Pulmonary artery (tissue), 1 donor: ENCODE measurements around a stretch of chr7.

DNA sequence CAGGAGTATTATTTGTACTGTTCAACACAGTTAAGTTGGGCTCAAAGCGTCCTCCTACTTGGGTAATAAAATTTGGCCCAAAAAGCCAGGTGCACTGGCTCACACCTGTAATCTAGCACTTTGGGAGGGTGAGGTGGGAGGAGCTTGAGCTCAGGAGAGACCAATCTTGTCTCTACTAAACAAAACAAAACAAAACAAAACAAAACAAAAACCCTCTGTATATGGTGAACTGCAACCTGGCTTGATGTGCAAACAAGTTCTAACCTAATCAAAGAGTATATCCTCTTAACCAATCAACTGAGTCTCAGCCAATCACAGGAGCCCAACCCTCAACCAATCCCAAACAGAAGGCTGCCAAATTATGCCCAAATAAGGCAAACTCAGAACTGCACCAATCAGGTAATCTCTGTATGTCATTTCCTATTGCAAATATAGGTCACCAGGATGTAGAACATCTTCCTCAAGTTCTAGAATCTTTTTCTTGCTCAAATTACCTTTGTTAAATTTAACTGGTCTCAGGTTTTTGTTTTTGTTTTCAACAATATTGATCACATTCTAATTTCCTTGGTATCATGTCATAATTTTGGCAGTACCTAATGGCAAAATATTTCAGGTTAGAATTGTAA, 5.3 kb downstream of the FAM133B start:
- PRO-cap: no peak

DNA sequence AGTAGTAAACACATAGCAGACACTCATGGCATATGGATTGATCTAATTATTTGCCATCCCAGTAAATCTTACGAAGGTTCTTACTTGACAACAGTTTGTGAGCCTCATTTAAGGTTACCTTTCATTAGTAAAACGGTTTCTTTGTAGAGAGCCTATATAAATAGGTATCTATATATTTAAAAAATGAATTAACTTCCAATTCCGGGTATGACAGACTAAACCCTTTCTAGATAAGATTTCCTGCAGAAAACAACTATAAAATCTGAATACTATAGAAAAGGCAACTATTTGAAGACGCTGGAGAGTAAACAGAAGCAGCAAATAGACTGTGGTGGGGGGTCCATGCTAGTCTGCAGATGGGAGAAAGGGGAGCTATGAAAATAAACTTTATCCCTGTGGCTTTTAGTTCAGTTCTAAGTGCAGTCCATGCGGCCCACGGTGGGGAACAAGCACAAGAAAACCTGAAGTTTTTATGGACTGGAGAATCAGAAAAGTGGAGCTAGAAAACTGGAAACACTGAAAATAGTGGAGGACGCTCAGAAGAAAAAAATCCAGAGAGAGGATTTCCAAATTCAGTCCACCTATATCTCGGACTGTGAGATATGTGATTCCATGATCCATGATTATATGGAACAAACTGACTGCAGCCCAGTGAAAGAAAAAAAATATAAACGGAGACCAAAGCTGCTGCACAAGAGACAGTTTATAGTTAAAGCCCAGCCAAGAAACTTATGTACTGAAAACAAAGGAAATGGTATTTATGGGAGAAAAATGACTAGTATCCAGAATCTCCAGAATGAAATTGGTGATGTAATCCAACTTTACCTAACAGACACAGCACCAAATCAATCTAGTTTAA, 96.3 kb downstream of the VPS50 start:
- PRO-cap: no peak

DNA sequence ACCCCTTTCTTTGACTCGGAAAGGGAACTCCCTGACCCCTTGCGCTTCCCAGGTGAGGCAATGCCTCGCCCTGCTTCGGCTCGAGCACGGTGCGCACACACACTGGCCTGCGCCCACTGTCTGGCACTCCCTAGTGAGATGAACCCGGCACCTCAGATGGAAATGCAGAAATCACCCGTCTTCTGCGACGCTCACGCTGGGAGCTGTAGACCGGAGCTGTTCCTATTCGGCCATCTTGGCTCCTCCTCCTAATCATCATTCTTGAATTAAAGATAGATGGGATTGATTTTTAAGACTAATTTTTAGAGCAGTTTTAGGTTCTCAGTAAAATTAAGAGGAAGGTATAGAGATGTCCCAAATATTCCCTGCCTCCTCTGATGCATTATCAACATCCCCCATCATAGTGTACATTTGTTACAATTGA, 97.1 kb downstream of the TFPI2 start:
- PRO-cap: no peak

DNA sequence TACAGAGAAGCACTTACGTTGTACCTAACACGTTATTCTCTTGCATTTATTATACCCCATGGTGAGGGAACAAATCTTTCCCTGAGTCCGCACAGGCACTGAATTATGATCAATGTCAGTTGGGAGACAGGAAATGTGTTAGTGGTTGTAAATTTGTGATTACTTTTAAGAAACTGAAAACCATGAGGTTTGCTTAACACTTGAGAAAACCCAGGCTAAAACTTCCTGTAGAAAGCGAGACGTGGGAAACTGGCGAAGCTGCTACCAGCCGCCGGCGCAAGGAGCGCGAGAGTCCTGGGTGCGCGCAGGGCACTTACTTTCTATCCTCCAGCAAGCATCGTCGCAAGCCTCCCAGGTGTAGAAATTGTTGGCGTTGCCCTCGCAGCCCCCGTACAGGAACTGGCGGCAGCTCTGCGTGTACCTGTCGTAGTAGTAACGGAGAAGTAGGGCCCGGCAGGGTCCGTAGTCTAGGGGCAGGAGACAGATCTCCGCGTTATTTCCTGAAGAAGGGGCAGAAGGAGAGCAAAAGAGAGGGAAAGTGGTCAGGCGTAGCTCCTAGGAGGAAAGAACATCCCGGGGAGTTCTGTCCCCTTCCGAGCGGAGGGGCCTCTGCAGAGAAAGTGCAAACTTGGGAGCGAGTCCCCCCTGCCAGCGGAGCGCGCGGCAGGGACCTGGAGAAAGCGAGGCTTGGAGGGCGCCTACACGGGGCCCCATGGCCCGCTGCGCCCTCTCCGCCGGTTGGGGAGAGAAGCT, 557 bp downstream of the TFPI2 start:
- PRO-cap: no peak

- PRO-cap: no peak
Measured at GRCh38 chr7:93944688-93945107, 23.2 kb downstream of the GNG11 start.

GRCh38 chr7:94176830-94177685, 172.9 kb upstream of the BET1 start:
- PRO-cap: no peak

GRCh38 chr7:94417559-94417917, 22.8 kb downstream of the COL1A2 start:
- PRO-cap: no peak

- PRO-cap: no peak
Measured at GRCh38 chr7:94425339-94426221, 30.9 kb downstream of the COL1A2 start.

- PRO-cap: unidirectional peak, minus-strand start at chr7:94510211
Measured at GRCh38 chr7:94509950-94510410, 371 bp downstream of the CASD1 start.

DNA sequence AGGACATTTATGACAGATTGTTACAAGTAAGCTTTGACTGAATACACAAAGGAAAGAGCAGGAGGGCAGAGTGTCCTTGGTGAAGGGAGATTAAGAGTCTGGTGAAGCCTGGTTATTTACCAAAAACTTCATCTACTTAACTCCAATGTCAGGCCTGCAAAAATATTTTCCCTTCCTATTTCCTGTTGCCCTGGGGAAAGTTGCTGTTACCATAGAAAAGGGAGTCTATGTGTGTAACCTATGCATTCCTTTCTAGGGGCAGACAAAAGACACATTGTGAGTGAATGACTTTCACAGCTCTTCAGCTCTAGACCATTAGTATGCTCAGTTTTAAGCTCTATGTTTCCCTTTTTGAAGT, 45.5 kb upstream of the SGCE start:
- PRO-cap: no peak

GRCh38 chr7:94908977-94909280, 1.5 kb downstream of the PPP1R9A start:
- PRO-cap: no peak

DNA sequence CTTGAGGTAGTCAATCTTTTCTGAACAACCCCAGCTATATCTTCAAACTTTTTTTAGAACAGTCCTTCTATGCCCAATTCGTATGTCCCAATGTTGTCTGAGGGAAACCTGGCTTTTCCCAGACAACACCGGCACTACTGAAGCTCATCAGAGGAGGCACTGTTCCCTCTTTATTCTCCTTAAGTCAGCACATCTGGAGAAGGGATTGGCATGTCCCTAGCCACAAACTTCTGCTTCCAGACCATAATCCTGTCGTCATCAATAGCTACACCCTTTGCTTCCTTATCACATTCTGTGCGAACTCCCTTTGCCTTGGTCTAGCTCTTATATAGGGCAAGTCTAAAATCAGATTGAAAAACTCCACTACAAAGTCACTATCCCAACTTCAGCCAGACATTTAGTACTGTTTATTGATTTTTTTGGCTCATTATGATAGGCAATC, 22.8 kb downstream of the PON3 start:
- PRO-cap: no peak

DNA sequence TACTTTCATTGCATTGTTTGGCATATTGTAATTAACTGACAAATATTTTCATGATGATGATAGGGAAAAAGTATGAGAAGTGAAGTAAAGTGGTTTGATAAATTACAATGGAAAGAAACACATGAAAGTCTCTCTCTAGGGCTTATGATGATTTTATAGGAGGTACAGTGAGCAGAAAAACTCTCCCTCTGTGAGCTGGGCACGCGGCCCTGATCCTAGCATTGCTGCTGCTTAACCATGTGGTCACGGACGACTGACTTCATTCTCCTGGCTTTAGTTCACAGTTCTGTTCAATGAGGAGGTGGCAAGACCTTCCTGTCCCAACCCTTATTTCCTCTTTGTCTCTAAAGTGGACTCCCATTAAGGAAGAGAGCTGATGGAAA, 8.1 kb upstream of the PON3 start:
- PRO-cap: no peak

DNA sequence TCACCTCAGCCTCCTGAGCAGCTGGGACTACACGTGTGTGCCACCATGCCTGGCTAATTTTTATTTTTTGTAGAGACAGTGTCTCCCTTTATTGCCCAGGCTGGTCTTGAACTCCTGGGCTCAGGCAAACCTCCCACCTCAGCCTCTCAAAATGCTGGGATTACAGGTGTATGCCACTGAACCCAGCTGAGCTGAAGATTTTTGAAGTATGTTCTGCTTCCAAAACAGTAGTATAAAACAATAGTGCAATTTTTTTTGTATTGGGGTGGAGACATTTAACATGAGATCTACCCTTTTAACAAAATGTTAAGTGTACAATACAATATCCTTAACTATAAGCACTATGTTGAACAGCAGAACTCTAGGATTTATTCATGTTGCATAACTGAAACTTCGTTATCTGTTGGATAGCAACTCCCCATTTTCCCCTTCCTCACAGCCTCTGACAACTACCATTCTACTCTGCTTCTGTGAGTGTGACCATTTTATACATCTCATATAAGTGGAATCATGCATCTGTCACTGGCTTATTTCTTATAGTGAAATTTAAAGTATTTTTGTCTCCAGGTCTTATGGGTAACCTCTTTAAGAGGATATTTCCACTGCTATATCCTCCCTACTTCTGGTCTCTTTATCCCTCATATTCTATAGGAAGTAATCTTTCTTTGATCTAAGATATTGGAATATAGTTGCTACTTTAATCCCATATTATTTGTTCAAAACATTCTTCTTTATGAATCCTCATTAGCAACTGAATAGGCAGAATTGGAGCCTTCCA, 5.1 kb downstream of the PDK4 start:
- PRO-cap: no peak

DNA sequence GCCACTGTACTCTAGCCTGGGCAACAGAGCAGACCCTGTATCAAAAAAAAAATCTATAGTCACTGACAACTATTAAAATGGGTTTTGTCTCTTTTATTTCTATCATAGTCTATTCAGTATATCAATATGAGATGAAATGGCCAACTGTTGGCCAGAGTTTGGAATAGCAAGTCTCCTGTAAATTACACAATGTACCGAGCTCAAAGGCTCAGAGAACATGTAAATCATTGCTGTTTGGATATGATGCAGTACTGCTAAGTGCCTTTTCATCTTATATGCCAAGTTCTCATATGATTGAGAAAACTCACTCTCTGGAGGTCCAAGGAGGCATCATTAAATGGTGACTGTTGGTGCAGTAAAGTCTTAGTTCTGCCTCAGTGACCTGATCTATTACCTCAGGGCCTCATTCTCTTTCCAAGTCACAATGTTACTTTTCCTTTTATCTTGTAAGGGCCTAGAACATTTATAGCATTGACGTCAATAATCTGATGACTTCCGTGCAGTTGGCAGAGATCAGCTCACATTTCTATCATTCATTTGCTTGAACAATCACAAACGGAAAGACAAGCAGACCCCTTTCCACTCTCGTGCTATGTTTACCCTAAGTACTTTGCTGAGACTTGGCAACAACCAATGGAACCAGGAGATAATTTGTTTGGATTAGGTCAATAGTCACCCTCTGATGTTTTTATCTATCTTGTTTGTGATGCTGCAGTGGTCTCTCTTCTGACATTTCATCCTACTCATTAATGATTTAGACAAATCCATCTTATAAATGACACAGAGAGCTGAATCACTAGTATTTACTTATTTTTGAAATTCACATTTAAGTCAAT, 32.6 kb upstream of the PDK4 start:
- PRO-cap: unidirectional peak, plus-strand start at position 554 of the sequence

DNA sequence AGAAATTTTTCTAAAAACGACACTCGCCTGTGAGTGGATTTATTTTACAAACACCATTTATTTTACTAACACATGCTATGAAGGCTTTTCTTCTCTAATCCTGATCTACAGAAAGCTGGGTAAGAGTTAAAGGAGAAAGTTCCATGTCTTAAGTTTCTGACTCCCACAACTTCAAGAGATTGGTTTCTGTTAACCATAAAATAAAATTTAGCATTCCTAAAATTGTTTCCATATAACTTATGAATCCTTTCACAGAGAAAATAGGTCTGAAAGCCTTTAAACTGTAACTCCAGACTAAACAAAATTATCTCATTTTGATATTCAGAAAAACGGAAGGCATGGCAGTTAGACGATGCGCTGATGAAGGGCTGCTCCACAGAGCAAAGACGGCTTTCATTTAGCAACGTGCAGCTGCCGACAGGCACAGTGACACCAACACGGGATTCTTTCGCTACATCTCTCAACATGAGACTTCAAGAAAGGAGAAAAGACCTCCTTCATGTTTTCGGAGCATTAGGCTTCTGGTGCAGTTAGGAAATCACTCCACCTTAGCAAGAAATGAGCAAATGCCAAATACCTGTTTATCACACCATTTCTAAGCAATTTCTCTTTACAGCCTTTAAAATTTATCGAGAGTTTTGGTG, 133.2 kb downstream of the SLC25A13 start:
- PRO-cap: no peak

GRCh38 chr7:96220762-96221295, 101.1 kb downstream of the SLC25A13 start:
- PRO-cap: no peak

DNA sequence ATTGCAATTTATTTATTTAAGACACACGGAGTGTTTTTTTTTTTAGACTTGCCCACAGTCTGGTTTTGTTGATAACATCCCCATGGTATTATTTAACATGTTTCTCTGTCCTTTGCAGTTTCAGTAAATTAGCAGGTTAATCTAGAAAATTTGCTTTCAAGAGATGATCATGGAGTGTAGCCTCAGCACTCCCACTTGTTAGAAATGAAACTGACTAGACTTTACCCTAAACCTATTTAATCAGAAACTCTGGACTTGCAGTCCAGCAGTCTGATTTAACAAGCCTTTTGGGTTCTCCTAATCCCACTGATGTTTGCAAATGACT, 55.4 kb upstream of the SLC25A13 start:
- PRO-cap: no peak

DNA sequence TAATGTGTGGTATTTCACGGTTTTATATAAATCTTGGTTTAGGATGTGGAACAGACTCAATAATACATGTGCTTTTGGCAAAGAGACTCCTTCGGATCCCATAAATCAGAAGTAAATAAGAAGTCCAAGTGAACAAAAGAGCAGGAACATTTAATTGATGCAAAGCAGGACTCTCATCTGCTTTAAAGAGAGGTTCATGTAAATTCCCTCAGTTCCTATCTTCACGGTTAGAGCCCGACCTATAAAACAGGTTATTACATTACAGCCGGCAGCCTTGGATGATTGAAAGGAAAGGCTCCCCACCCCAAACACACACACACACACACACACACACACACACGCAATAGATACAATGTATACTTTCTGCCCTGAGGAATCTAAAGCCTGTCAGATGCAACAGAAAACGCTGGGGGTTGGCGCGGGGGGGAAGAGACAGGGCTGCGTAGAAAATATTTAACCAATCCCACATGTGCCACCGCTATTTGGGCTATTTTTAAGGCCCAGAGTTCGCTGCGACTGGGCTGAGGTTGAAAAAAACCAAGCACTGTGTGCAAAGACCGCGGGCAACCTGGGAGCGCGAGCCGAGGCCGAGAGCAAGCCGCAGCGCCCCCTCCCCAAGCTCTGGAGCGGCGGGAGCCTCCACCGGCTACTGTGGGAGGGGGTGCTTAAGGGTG, 8.6 kb downstream of the DLX5 start:
- PRO-cap: no peak

DNA sequence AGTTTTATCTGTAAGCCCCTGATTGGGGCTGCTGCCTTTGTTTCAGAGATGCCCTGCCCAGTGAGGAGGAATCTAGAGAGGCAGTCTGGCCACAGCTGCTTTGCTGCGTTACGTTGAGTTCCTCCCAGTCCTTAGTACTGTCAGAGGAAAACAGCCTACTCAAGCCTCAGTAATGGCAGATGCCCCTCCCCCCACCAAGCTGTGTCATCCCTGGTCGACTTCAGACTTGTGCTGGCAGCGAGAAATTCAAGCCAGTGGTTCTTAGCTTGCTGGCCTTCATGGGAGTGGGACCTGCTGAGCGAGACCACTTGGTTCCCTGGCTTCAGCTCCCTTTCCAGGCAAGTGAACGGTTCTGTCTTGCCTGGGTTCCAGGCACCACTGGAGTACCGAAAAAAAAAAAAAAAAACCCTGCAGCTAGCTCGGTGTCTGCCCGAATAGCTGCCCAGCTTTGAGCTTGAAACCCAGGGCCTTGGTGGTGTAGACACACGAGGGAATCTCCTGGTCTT, 9.0 kb downstream of the SDHAF3 start:
- PRO-cap: no peak